NB4 (cell line): ENCODE results near the genes PPEF2 and CNOT6L.

DNA sequence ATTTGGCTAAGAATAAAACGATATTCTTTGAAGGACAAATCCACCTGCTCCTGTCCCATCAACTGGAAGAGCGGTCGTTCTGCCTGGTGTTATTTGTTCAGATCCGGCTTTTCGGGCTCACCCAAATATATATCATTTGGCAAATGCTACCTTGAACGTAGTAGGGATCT lies 878 bp downstream of the USO1 start:
- RRBS = no CpG with 5 or more reads among the region's 6 CpGs

DNA sequence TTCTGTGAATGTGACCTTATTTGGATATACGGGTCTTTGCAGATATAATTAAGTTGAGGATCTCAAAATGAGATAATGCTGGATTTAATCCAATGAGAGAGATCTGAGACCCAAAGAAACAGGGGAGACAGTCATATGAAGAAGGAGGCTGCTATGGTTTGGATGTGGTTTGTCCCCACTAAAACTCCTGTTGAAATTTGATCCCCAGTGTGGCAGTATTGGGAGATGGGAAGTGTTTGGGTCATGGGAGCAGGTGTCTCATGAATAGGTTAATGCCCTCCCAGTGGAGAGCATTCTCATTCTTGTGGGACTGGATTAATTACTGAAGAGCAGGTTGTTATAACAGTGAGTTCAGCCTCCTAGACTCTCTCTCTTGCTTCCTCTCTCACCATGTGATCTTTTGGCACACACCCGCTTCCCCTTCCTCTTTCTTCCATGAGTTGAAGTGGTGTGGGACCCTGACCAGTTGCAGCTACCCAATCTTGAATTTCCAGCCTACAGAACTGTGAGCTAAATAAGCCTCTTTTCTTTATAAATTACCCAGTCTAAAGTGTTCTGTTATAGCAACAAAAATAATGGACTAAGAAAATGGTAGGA lies 70.3 kb downstream of the PPEF2 start:
- RRBS = no CpG with 5 or more reads among the region's 2 CpGs

DNA sequence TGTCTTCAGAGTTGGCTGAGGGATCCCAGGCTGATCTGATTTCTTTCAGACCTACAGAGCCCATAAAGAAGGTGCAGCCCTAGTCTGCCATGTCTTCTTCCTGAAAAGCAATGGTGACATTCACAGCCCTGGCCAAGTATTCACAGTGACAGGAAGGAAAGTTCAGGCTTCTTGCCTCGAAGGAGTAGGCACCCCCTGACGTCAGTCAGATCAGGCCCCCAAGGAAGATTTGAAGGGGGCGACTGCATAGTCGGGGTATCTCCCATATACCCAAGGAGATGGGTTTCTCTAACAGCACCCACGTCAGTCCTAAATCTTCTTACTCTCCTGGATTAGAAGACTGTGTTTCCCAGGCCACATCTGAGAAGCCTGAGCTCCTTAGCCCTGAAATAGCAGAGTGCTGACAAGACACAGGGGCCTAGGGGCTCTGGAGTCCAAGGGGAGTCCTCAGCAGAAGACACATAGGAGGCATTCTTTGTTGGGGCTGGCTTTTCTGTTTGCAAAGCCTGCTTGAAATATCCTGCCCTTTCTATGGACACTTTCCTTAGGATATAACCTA lies at the start of gene PPEF2:
TSS of gene PPEF2 (minus strand) at position 144 of the 559 bp plus-strand sequence.
- RRBS = no CpG with 5 or more reads among the region's 5 CpGs

DNA sequence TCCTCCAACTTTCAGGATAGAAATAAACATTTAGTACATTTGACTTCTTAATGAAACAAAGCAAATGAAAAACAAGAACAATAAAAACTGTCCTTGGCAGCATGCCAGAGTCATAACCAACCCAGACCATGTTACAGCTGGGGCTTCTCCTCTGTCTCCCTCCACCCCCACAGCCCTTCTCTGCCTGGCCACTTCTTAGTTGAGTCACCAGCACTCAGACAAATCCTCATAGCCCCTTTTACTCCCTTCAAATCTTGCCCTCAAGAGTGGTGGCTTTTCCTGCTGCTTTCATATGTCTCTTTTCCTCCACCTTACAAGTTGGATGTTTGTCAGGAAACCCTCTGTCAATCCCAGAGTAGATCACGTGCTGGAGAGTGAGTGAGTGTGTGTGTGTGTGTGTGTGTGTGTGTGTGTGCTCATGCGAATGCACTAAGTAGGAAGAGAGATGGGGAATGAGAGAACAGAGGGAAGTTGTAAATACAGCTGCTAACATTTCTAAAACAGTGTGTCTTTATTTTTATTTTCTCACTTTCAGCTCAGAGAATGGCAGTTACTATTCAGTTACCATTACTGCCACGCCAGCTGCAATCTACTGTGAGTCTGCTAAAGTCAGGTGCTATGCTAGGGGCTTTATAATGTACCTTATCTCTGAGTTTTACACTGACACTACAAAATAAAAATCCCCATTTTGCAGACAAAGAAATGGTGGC lies 15.0 kb downstream of the SCARB2 start:
- RRBS = no CpG with 5 or more reads among the region's 3 CpGs

- RRBS = no CpG with 5 or more reads among the region's 13 CpGs
Observed at GRCh38 chr4:76199609-76200185, 13.9 kb downstream of the SCARB2 start.

DNA sequence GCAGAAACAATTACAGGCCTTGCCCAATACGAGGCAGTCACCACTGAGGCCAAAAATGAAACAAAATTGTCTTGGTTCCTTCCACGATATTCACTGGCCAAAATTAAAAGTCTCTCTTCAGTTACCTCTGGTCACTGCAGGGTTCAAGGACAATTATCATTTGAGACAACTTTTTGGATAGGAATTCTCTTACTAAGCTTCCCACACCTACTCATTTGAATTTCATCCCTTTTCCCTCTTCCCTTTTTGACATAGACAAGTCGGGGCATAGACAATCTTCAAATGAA lies 3.0 kb downstream of the SCARB2 start:
- RRBS = no CpG with 5 or more reads among the region's 3 CpGs

- RRBS = no CpG with 5 or more reads among the region's 9 CpGs
Observed at GRCh38 chr4:76212668-76213215, 882 bp downstream of the SCARB2 start.

DNA sequence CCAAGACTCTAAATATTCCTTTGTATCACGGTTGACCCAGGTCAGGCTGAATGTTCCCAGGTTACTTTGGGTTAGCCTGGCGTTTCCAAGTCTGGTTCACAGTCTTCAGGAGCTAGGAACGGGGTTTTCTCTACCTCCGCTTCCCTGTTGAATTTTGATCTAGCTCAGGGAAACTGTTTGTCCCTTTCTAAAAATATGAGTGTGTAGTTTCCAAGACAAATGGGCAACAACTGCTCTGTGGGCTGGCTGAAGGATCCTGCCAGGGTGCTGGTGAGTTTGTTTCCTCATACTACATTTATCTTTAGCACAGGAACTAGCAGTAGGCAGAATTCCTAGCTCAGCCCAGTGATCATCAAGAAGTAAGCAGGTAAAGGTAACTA lies 13.3 kb upstream of the FAM47E start:
- RRBS = no CpG with 5 or more reads among the region's 4 CpGs

DNA sequence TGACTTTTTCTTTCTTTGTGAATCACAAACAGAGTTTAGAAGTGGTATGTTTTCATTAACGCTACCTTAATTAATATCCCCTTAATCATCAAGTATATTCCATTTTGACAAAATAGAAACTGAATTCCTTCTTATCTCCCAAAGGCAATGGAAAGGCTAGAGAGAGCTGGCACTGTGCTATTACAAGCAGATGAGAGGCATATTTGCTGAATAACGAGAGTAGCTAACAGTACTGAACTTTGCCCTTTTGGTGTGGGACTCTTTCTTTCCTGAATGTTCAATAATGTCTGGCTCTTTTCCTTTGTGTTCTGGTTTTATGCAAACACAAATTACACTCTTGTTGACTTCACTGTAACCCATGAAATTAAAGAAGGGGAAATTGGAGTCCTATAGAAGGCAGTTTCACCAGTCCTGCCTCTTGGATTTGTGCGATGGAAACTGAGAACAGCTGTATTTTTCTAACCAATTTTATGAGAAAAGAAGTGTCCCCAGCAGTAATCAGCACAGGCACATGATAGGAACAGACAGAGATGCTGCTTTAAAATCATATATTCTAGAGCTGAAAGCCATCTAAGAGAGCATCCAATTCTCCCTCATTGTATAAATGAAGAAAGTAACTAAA lies 63.6 kb downstream of the SHROOM3 start:
- RRBS = no CpG with 5 or more reads among the region's 3 CpGs

DNA sequence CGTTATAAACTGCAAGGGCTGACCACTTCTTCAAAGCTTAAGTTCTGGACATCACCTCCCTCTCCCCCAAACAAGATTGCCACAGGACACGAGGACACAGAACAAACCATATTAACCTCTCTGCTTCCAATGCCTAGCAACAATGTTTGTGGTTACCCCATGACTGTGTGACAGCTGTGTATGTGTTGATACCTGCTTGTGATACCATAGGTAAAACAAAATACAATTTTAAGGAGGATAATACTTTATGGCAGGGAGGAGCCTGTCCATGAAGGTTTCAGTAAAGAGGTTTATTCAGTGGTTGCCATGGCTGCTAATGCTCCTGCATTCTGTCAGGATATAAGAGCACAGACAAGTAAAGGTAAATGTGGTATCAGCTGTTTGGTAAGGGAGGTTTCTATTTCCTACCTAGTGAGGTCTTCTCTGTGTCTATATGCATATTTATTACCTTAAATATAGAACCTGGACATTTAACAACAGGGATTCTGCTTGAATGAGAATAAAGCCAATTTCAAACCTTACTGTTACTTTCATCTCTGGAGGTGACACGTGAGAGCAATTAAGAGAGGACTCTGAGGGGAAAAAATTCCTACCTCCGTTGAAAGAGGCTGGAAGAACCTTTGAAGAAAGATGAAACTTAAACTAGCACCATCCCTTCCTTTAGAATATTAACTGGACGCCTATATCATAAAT lies 209.8 kb downstream of the SOWAHB start:
- RRBS = no CpG with 5 or more reads among the region's 5 CpGs

GRCh38 chr4:76802267-76803192 lies 95.4 kb downstream of the SOWAHB start:
- RRBS = no CpG with 5 or more reads among the region's 19 CpGs

DNA sequence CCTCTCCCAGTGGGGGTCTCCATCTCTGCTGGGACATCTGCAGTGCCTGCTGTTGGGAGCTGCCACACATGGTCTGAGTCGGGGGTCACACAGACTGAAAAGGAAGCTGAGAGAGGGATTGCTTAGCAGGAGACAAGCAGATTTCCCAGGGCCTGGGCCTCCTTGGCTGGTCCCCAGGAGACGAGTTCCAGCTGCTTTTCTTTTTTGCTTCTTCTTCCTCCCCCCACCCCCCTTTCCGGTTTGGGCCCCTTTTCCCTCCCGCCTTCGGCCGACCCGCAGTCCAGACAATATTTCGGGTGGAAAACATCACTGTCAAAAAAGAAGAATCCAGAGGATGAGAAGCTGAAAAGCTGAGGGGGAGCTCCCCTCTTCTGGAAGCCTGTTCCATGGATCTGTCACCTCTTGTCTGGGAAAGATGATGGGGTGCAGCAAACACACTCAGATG lies 85.8 kb downstream of the SOWAHB start:
- RRBS = no CpG with 5 or more reads among the region's 8 CpGs

DNA sequence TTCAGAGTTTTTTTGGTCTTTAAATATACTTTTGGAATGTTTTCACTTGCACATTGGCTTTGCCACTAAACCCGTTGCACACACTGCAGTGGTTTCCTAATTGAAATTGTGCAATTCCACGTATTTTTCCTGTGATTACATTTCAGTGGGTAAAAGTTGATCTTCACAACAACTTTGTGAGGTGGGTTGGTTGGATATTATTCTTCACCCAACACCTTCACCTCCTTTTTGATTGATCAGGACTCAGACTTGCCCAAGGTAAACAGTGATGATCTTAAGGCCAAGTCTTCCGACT lies 13.6 kb downstream of the SEPTIN11 start:
- RRBS = no CpG with 5 or more reads among the region's 3 CpGs

DNA sequence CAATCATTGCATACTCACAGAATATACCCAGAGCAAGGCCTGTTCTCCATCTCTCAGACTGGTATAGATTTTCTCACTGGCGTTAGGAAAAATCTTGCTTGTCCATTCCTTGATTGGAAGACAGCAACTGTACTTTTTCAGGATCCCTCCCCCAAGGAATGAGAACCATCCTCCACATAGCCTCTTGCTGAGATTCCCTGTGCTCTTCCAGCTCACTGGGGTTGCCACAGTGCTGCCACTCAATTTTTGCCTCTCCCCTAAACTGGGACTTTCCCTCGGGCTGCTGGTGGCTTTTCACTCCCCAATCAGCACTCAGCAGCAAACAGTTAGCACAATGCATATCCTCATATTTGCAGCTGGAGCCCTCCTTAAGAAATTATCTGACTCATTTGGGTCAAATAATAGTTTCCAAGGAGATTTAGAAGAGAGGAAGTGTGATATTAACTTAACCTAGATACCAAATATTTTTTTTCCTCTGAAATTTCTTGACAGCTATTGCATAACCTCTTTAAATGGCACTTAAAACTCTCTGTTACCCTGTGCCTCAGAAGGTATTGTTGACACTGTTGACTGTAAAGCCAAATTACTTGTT lies 57.8 kb downstream of the SEPTIN11 start:
- RRBS = no CpG with 5 or more reads among the region's 2 CpGs

DNA sequence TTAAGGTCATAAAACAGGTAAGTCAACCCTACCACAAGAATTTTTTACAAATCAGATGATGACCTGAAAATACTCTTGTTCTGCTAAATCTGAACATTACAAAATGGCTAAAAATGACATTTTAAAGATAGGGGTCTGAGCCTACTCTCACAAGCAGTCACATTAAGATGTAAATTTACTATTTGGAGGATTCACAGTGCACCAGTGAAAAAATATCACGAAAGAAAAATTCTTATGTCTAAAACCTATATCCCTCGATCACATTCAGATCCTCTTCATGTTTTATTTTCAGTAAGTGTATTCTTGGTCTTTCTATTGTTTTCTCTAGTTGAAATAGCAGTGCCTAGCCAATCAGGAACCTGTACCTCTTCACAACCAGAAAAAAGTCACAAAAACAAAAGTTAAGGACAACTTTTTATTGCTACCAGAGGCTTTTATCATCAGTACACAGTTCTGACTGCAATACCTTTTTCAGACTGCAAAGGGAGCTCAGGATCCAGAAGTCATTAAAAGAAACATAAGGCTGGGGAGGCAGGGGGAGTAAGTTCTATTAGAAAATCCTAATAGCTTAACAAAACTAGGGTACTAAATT lies 28.9 kb downstream of the CCNI start:
- RRBS = no CpG with 5 or more reads among the region's 2 CpGs

GRCh38 chr4:77072184-77072858 lies 3.5 kb downstream of the CCNI start:
- RRBS = no CpG with 5 or more reads among the region's 6 CpGs

DNA sequence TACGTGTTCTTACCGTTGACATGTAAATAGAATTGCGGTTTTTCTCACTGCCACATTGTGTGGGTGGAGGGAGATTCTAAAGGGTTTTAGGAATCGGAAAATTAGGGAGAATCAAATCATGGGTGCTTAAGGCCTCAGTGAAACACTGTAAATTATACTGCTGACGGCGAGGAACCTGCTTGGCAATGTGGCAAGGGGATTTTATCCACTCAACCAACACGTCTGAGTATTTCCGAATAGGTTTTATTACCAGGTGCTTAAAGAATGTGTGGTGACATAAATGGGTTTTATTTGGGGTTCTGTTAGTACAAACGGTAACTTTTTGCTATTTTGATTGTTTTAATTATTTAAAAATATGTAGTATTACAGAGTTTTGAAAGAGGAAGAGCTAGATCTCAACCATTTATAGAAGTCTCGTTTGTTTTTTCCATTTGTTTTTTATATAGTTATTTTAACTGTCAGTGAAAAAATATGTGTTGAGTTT lies 808 bp upstream of the CCNI start:
- RRBS = no CpG with 5 or more reads among the region's 10 CpGs

- RRBS = no CpG with 5 or more reads among the region's 35 CpGs
Observed at GRCh38 chr4:77819241-77819545, at the start of gene CNOT6L. TSS of gene CNOT6L (minus strand) at chr4:77819368.

- RRBS = 40% methylated on average over 1 of the region's 4 CpGs
Observed at GRCh38 chr4:77820784-77821119, 1.6 kb upstream of the CNOT6L start.